Measurements from ENCODE around the gene TMEM41B.

DNA sequence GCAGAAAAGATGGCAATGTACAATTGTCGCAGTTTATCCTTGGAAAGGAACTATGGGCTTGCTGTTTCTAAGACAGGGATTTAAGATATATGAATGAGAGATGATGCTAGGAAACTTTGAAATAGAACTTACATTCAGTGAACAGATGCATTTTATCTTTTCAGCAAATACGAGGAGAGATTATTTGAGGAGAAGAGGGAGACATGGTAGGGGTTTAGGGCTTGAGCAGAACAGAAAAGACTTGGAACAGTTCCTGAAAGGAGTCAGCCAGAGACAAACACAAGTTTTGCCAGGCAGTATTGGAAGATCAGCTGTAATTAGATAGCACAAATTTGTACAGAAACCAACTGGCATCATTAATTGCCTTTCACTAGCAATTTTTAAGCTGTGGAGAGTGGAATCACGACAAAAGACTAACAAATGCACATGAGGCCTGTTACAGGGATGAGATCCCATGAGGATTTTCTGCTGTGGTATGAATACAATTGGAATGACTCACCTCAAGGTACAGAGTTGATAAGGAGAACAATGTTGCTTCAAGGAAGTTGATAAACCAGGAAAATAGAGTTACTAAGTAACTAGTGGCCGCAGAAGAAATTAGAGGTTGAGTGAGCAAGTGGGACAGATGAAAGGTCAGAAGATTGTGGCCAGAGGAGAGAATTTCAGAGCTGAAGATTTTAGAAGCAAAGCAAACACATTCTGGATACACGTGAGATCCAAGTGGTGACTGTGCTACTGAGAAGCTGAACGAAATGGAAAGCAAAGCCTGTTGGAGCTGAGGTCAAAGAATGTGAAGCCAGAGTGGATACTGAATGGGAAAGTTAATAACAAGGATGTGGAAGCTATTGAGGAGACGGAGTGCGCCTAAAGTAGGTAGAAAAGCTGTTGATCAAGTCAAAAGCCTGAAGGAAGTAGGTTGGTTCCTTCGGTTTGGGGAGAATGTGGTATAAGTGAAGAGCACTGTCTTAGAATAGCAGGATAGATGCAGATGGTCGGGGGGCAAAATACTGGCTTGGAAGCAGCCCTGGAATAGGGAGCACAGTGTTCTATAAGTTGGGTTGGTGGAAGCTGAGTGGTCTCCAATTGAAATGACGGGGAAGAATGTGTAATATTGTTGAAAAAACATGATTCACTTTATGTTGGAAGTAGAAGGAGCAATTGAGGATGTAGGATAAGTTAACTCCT, 67.8 kb downstream of the CYB5R2 start:
- PRO-cap, 2 experiments = peak in 1 of 2 experiments; most common plus-strand start position 590 of the sequence (in 1)

DNA sequence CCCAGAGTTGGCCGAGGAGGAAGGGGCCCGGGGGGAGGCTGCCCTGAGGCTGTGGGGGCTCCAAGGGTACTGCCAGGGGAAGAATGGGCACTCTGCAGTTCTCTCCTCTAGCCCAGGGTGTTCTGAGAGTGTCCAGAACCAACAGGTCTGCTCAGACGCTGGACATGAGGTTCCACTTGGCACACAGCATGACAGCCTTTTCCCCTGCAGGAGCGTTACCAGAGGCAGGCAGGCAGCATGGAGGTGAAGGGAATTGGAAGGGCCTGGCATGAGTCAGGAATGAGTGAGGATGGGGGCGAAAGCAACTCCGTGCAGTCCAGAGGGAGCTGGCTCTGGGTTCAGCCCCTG, 15.0 kb upstream of the TUB start:
- PRO-cap, 2 experiments = no peak in any of the 2 experiments

- PRO-cap, 2 experiments = no peak in any of the 2 experiments
These were observed 14.0 kb upstream of the TUB start for GRCh38 chr11:8066849-8067489.

- PRO-cap, 2 experiments = no peak in any of the 2 experiments
These were observed 1.4 kb downstream of the TUB start for GRCh38 chr11:8082217-8083069.

DNA sequence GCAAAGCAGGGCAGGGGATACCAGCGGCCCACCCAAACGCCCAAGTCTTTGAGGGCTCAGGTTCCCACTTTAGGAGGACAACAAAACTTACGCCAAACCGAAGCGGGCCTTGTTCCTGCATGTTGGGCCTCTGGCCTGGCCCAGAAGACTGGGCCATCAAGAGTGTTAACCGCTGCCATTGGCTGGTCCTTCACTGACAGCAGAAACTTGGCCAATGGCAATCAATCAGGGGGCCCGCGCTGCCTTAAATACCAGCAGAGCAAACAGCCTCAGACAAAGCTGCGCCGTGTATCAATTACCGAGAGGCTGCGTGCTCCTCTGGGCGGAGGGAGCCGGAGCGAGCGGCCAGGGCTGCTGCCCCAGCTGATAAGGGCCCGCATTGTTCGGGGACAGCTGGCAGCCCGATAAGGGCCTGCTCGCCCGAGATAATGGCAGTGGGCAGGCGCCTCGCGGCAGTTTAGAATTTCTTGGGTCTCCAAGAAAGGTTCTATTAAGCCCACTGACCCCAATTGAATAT, 37.4 kb upstream of the RIC3 start:
- PRO-cap, 2 experiments = no peak in any of the 2 experiments

DNA sequence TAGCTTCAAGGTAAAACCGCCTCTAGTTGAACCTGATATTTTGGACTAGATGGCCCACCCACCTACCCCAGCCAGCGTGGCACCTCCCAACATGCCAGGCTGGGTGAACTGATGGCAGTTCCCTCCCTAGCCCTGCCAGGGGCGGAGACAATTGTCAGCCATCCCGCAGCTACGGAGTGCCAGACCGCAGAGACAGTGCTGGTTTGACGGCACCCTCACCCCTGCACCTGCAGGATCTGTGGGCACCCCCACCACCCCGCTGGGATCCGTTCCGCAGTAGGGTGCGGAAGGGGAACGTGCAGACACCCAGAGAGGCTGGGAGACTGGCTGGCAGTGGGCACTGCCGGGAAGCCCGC, 4.0 kb upstream of the LMO1 start:
- PRO-cap, 2 experiments = no peak in any of the 2 experiments

DNA sequence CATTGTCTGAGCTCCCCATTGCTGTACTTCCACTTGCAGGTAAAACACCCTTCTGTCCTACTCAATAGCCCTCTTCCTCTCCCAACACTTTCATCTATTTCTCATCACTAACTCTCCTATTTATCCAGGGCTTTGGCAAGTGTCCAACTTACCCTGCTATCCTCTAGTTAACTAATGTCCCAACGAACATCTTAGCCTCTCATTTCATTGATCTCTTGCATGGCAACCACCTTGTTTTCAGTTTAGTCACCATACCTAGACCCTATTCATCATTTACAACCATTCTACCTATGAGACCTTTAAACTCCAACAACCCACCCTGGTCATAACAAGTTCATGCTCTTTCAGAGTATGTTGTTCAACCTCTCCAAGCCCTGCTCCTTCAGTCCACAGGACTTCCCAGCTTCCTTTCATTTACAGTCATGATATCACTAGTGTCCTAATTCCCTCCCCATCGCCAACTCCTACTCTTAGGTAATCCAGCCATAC, 38.7 kb downstream of the TRIM66 start:
- PRO-cap, 2 experiments = no peak in any of the 2 experiments

DNA sequence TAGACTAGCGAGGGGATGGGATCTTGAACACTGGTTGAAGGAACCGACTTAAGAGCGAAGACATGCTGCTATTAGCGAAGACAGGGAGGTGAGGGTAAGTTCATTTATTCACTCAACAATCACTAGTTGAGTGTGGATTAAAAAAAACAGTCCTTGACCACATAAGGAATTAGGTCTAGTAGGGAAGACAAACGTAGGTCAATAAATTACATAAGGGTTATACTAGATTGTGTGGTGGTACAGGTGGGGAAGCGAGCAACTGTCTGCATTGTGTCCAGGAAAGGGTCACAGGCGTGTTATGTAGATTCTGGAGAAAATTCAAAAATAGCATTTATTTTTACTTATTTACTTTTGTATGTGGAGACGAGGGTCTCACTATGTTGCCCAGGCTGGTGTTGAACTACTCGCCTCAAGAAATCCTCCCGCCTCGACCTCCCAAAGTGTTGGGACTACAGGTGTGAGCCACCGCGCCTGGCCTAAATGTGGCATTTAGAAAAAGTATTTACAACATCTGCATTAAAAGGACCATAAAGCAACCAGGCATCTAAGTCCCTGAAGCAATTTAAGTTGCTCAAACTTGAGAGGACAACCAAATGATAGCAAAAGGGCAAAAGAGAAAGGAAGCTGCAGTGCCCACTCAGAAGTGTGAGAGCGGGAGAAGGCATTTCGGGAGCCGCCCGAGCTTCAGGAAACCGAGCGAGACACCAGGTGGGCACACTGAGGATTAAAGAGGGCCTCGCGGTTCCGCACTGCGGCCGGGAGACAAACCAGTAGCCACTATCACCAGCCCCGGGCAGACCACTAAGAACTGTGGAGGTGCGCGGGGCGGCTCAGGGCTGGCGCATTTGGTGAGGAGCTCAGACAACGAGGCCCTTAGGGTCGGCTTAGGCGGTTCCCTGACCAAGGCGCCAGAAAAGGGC, 620 bp downstream of the TRIM66 start:
- PRO-cap, 2 experiments = peak in 1 of 2 experiments; most common plus-strand start position 640 of the sequence (in 1)

GRCh38 chr11:8738365-8738942, 55.9 kb downstream of the RPL27A start:
- PRO-cap, 2 experiments = no peak in any of the 2 experiments

DNA sequence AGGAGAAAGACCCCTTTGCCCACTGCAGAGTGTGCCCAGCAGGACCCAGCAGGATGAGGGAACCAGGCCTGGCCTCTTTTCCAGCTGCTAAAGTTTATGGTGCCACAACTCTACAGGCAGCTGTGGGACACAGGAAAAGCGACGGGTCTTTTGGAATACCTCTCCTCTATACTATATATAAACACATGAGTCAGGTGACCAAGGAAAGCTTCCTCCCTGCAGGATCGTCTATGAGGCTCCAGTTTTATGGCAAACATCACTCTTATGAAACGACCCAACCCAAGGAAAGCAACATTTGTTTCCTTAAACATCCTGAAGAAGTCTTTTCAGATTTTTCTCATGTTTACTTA, 2.3 kb downstream of the DENND2B start:
- PRO-cap, 2 experiments = no peak in any of the 2 experiments

DNA sequence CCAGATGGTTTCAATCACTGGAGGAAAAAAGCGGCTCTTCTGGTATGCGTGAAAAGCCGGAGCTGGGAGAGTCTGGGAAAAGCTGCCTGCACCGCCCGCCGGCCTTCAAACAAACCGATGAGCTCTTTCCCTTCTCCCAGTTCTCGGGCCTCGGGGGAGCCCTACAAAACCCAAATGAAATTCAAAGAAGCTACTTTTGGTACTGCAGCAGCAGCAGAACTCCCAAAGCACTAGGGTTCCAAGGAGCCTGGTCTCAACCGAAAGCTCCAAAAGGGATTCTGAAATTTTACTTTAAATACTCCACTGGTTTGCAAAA, 39.6 kb upstream of the AKIP1 start:
- PRO-cap, 2 experiments = peak in 1 of 2 experiments; most common plus-strand start position 49 of the sequence (in 1)

GRCh38 chr11:9250045-9250613, 15.0 kb downstream of the DENND5A start:
- PRO-cap, 2 experiments = no peak in any of the 2 experiments

DNA sequence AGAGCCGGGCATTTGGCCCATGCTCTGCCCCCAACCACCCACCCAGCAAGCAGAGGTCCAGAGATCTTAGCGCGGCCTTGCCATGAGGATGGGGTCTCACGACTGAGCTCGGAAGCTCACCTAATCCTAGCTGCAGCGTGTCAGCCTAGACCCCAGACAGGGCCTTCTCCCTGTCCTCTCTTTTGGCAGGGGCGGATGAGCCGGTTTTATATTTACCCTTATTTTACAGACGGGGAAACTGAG, 374 bp upstream of the DENND5A start:
- PRO-cap, 2 experiments = no peak in any of the 2 experiments

DNA sequence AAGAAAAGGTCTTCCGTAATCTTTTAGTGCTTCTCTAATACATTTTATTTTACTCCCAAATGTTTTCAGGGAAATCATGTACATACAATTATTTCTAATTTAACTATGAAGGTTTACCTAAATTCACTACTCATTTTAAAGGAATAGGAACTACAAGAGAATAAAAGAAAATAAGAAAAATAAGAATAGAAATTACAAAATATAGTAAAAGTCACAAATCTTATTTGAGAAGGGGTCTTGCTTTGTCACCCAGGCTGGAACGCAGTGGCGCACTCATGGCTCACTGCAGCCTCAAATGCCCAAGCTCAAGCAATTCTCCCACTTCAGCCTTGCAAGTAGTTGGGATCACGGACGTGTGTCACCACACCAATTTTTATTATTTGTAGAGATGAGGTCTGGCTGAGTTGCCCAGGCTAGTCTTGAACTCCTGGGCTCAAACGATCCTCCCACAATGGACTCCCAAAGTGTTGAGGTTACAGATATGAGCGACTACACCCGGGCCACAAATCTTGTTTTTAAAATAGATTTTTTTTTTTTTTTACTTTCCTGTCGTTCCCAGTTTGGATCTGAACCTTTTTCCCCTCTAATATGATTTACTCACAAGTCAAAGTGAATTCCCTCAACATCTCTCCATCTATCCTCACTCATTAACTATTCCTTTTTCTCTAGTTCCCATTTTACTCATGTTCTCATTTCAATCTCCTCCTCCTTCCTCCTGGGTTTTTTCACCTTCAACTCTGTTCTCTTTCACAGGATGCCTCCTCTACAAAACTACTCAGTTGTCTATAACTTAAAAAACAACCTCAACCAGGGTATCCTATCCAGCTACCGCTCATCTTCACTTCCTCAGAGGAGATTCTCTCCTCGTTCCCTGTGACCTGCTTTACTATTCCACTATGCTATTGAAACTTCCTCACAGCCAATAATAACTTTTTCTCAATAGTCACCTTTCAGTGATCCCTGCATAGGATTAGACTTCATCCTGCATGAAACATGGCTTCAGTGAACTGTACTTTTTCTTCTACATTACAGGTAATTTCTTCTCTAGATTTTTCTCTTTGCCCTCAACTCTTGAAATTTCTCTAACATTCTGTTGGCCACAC, 24.0 kb upstream of the DENND5A start:
- PRO-cap, 2 experiments = no peak in any of the 2 experiments

DNA sequence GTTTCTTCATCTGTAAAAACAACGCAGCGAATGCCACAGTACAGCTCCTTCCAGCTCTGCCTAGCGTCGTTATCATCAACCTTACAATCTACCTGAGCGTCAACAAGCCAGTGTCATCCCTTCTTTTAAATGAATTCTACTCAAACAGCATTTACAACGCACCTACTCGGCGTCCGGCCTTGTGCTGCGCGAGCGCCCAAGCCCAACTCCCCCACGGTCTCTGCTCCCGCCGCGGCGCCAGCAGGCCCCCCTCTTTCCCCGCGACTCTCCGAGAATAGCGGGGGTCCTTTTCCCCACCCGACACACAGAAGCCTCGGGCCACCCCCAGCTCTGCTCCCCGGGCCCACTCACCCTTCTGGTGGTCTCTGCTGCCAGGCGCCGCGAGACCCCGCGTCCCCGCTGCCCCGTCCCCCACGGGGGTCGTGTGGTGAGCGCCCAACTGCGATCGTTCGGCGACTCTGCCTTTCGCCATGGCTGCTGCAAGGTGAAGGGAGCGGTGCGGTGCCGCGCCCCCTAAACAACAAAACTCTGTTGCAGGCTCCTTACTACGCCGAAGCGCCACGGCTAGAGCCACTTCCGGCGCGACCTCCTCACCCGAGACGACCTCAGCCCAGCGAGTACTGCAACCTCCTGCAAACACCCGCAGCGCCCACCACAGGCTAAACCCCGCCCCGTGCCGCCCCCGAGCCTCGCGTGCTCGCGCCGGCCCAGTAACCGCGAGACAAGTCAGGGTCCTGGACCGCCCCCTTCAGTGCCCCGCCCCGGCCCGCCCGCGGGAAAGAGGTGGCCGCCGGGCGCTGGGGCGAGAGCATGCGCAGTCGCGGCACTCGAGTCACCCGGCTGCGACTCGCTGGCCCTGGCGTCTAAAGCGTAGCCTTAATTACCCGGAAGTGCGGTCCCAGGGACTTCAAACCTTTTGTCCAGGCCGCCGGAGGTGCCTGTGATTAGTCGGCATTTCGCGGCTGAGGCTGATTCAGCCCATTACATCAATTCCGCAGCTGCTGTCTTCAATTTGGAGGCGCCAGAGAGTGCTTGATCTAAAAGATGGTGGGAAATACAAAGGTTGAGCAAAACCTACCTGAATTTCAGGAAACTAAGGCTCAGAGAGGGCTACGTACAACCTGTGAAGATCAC, at the start of gene TMEM41B:
Gene TMEM41B (minus strand): TSS at position 624 of the 1,134 bp plus-strand sequence.
- PRO-cap, 2 experiments = peak in 2 of 2 experiments; most common plus-strand start position 817 of the sequence (in 1); most common minus-strand start position 661 of the sequence (in 1)

- PRO-cap, 2 experiments = no peak in any of the 2 experiments
These were observed 22.2 kb upstream of the IPO7 start for GRCh38 chr11:9362312-9362650.

DNA sequence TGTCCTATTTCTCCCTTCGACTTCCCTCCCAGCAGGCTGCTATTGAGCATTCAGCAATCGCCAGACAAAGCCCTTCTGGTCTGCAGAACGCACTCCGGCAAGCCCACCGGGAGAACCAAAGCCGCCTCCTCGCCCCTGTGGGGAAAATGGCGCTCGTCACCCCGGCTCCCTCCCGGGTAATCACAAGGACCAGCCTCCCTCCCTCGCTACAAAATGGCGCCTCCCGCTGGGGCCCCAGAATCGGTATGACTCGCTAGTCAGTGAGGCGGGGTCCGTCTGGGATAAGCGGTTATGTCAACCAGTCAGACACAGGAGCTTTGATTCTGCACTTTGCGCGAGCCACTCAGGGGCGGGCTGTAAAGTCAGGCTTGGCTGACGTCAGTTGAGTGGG, 342 bp upstream of the ZNF143 start:
- PRO-cap, 2 experiments = peak in 2 of 2 experiments; most common minus-strand start position 182 of the sequence (in 2)

DNA sequence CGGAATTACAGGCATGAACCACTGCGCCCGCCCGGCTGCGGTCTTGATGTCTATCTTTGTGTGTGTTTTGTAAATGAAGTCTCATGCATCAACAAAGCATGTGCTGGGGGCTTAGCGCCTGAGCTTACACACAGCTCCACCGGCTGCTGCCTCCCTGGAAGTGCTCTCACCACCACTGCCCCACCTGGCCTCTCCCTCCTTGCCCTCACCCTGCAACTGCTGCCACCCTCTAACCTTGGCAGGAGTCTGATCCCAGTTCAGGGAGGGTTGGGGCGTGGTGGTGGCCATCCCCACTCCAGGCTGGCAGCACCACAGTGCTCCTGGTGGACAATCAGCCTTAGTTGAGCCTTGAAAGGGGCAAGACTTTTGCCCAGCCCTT, 42.6 kb upstream of the WEE1 start:
- PRO-cap, 2 experiments = no peak in any of the 2 experiments

GRCh38 chr11:9568650-9569858, 4.4 kb upstream of the WEE1 start:
- PRO-cap, 2 experiments = peak in 2 of 2 experiments; most common plus-strand start chr11:9569059 (in 1); most common minus-strand start chr11:9569386 (in 2)

- PRO-cap, 2 experiments = no peak in any of the 2 experiments
These were observed 7.8 kb downstream of the WEE1 start for GRCh38 chr11:9581187-9581821.

All from Colon Carcinoma Metastatic in the Lung (tissue), 2 donors.